Hair follicular keratinocyte (primary cell): ENCODE measurements around the gene NREP.

DNA sequence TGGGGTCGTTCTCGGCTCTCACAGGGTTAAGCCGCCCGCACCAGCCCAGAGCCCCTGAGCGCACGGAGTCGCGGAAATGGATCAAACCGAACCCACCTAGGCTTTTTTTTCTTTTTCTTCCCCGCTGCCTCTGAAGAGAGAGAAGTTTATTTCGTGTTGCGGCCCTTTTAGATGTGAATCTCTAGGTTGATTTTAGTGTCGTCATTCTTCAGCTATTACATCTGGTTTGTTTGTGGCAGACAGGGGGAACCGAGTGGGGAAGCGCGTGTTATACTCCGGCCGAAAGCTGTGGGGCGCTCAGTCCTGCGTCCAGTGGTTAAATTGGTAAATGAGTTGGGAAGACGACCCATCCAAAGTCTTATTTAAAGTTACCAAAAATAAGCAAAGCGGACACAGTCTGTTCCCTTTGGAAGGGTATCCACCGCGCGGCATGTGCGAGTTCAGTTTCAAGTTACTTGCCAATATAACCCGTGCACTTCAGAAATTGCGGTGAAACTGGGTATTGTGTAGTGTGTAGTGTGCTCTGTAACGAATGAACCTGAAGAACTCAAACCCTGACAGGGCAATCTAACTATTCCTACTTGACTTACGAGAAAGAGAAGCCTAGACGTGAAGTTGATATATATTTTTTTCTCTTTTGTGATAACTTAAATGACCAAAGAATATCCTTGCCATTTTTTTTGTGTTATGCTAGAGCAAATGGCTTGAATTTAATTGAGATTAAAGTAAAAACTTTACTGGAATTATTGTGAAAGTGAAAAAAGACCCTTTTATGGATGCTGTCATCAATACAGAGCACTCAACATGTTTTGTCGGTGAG is 1.4 kb downstream of the MAN2A1 start:
- RAMPAGE, long total RNA, result no peak

- RAMPAGE, long total RNA, result no peak
Observed at GRCh38 chr5:109830697-109831248, 141.0 kb downstream of the MAN2A1 start.

DNA sequence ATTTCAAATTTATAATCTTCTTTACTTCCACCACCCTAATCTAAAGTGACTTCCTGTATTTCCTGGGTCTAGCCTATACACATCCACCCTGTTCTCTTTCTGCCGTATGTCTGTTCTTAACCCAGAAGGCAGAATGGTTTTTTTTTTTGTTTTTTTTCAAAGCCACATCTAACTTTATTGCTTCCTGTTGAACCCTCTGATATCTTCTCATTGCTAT is 159.7 kb downstream of the MAN2A1 start:
- RAMPAGE, long total RNA, result no peak

- RAMPAGE, long total RNA, result no peak
Observed at GRCh38 chr5:109951657-109952172, 262.0 kb downstream of the MAN2A1 start.

- RAMPAGE, long total RNA, result no peak
Observed at GRCh38 chr5:110736736-110737088, 2.1 kb upstream of the SLC25A46 start.

- RAMPAGE, long total RNA, result no peak
Observed at GRCh38 chr5:111755049-111755892, 1.7 kb downstream of the NREP start.

GRCh38 chr5:111757118-111757629 is at the start of gene NREP:
TSS of gene NREP (minus strand) at chr5:111757194.
- RAMPAGE, long total RNA, result no peak

- RAMPAGE, long total RNA, result no peak
Observed at GRCh38 chr5:111826241-111826606, 69.2 kb upstream of the NREP start.

- RAMPAGE, long total RNA, result no peak
Observed at GRCh38 chr5:112161388-112162097, 257.5 kb downstream of the EPB41L4A start.

GRCh38 chr5:112166237-112166979 is 252.7 kb downstream of the EPB41L4A start:
- RAMPAGE, long total RNA, result no peak

GRCh38 chr5:112224875-112225587 is 194.0 kb downstream of the EPB41L4A start:
- RAMPAGE, long total RNA, result no peak

- RAMPAGE, long total RNA, result no peak
Observed at GRCh38 chr5:112347692-112348343, 71.3 kb downstream of the EPB41L4A start.

DNA sequence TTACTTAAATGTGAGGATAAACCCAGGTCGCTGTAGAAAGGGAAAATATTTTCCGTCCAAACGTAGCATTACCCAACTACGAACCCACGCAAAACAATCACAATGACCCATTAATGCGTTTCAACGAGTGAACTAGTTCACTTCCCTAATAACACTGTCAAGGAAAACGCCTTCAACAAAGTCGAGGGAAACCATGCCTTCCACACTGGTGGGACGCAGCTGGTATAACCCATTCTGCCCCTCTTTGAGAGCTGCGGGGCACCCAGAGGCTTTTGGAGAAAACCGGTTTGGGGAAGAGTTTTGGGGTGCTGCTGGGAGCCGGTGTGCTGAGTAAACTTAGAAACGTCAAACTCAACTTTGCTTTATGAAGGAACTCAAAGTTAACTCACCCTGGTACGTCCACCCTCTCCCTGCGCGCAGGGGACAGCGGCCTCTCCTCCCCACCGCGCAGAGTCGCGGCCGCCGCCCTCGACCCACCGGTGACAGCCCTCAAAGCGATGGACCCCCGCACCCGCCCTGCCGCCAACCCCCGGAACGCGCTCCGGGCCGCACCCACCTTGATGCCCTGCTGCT is 606 bp downstream of the EPB41L4A start:
- RAMPAGE, long total RNA, result no peak

GRCh38 chr5:112420341-112420820 is 1.3 kb upstream of the EPB41L4A start:
- RAMPAGE, long total RNA, result no peak

DNA sequence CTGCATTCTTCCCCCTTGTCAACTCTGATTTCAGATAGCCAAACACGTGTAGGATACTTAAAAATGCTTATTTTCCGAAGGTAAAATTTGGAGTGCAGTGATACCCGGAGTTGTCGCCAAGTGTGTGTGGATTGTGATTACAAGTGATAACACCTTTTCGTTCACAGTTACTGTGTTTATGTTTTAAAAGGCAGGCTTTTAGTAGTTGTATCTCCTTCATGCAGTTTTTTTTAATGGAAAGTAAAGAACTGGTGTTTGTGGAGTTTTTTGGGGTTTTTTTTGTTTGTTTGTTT is 1.0 kb downstream of the DCP2 start:
- RAMPAGE, long total RNA, result no peak

DNA sequence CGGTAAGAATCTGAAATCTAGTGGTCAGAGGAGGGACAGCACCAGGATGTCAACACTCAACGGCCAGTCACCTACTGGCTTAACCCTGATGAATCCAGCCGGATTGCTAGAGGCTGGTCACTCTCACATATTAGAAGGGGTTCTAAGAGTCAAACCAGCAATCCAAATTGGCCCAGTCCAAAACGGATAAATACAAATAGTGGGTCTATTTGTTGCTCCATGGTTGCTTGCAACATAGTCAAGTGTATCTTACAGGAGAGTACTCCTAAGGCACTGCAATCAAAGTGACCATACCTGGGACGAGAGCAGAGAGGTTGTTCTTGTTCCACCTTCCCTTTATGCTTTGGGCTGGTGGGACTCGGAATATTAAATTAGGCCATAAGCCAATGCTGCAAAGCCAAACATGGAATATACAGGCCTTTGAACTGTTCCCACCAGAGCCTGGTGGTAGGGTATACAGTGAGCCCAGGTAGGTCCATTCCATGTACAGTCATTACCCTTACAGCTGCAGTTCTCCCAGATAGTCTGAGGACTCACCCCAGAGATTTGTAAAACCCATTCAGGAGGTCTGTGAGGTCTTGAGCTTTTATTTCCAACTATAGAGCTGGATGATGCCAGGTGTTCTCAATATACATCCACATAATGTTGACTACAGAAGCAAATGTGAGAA is 51.1 kb downstream of the DCP2 start:
- RAMPAGE, long total RNA, result no peak

GRCh38 chr5:113149696-113150613 is 173.4 kb downstream of the DCP2 start:
- RAMPAGE, long total RNA, result no peak

GRCh38 chr5:113217538-113218071 is 217.2 kb downstream of the TSSK1B start:
- RAMPAGE, long total RNA, result no peak

DNA sequence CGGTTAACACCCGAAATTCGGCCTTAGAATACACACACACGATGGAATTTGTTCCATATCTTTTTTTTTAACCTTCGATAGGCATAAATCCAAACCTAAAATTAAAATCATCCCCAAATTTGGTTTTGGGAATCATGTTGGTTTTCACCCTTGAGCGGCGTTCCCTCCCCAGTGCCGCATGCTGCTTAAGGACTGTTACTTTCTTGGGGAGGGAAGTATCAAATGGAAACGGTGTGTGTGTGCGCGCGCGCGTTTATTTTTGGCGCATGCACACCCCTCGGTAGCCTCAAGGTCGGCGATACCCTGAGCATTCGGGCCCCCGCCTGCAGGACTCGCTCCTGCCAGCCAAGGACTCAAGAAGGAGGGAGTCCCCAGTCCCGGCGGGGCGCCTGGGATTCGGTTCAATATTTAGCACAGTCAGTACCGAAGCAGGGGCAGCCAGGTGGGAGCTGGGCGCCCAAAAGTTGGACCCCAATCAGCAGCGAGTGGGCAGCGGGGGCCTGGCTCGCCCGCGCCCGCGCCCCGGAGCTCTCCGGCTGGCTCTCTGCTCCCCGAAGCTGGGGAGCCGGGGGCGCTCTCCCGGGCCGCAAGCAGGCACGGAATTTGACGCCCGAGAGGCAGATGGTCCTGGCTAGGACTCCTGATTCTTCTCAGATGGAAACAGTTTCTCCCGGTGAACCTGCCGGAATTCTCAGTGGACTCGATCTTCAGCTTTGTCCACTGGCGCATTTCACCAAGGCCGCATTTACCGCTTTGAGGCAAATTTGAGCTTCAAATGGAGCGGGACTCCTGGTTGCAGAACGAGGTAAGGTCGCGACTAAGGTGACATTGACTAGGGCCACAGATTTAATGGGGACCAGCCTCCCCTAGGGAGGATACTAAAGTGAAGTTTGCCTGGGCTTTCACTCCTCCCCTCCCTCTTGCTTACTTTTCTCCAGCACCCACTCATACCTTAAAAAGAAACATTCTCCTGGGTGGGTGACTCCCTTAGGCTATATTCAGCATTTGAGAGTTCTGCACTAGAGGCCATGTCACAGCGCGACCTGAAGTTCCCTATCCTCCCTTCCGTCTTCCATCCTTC is 305.8 kb upstream of the KCNN2 start:
- RAMPAGE, long total RNA, result no peak

GRCh38 chr5:114185257-114185680 is 176.6 kb upstream of the KCNN2 start:
- RAMPAGE, long total RNA, result no peak